Tibial artery (tissue), 1 donor: ENCODE results near the genes ANXA3, PAQR3 and PRDM8.

DNA sequence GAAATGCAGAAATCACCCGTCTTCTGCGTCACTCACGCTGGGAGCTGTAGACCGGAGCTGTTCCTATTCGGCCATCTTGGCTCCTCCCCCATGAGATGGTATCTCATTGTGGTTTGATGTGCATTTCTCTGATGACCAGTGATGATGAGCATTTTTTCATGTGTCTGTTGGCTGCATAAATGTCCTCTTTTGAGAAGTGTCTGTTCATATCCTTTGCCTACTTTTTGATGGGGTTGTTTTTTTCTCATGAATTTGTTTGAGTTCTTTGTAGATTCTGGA lies 86.4 kb upstream of the CXCL13 start:
- PRO-cap: no peak

DNA sequence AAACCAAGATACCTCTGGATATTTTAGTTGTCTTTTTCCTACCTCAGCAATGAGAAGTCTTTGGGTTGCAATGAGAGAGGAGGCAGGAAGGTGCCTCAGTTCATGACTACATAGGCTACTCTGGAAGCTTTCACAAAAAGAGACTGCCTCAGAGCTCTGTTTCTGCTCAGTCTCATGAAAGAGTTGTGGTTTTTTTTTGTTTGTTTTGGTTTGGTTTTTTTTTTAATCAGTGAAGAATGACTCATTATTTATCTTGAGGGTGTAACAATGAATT lies 67.6 kb upstream of the CXCL13 start:
- PRO-cap: no peak

DNA sequence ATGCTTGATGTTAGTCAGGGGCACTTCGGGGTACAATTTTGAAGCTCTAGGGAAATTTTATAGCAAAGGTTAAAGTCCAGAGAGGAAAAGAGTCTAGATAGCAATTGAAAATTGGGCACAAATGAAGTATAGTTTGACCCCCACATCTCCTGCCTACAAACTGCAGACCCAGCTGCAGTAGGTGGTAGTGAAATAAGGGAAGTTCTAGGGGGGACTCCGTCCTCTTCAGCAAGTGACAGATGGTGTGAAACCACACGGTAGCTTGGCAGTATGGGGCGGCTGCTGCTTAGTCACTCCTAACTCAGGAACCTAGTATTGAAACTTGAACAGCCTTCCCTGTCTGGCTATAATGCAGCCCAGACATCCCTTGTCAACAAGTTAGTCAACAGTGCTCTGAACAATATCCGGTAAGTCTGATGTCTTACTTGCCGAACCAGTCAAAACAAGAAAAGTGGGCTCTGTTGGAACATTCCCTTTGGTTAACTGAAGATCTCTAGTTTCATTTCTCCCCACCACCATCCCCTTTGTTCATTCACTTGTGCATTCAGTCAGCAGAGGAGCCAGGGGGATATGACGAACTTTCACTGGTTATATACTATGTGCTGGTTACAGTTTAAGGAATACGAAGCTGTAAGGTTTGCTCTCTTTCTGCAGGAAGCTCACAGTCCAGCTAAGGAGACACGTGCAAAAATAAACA lies 18.7 kb upstream of the CXCL13 start:
- PRO-cap: no peak

DNA sequence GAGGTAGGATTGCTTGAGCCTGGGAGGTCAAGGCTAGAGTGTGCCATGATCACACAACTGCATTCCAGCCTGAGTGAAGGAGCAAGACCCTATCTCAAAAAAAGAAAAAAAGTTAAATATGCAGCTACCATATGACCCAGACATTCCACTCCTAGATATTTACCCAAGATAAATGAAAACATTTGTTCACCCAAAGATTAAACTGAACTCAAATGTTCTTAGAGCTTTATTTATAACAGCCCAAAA lies 20.4 kb downstream of the CNOT6L start:
- PRO-cap: no peak

- PRO-cap: unidirectional peak, minus-strand start at chr4:77819962; bidirectional peak, plus-strand start at chr4:77820363, minus-strand start at chr4:77820269
These were observed 571 bp upstream of the CNOT6L start for GRCh38 chr4:77819546-77820331.

DNA sequence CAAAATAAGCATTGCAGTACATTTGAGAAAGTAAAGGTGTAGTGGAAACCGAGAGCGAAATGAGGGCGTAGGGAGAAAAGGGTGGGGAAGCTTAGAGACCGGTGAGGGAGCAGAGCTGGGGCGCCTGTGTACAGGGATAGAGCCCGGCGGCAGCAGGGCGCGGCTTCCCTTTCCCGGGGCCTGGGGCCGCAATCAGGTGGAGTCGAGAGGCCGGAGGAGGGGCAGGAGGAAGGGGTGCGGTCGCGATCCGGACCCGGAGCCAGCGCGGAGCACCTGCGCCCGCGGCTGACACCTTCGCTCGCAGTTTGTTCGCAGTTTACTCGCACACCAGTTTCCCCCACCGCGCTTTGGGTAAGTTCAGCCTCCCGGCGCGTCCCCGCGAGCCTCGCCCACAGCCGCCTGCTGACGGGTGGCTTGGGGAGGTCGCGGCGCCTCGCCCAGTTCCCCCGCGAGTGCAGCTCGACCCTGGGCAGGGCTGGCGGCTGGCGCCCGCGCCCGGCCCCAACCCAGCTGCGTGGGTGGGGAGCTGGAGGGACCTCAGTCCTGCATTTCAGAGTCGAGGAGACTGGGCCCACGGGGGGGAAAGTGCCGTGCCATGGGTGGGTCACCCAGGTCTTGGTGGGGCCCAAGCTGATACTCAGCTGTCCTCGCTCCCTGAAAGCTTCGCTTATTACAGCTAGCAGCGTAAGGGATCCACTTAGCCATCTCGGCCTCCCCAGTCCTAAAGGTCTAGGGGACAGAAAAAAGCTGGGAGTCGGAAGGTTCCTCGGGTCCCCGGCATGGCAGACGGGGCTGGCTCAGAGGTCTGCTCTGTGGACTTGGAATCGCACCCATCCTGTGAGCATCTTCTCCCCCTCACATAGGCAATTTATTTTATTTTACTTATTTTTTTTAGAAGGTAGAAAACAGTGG lies at the start of gene ANXA3:
TSS of gene ANXA3 (plus strand) at position 262 of the 912 bp plus-strand sequence.
- PRO-cap: no peak

DNA sequence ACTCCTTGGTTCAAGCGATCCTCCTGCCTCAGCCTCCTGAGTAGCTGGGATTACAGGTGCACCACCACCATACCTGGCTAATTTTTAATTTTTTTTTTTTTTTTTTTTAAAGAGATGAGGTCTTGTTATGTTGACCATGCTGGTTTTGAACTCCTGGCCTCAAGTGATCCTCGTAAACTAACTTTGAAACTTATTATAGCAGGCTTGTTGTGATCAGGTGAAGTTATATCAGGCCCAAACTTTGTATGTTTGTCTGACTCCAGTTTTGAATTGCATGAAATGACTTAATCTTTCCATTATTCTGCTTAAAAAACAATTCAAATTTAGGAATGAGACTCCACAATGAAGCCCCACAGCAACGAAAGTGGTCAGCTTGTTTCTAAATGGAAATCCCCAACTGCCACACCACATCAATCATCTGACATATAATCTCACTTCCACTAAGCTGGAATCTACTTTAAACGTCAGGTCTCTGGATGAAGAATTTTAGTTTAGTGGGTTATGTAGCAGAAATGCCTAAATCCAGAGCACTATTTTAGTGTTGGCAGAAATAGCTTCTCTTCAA lies 1.9 kb upstream of the BMP2K start:
- PRO-cap: no peak

- PRO-cap: no peak
These were observed 1.4 kb upstream of the BMP2K start for GRCh38 chr4:78774791-78775038.

DNA sequence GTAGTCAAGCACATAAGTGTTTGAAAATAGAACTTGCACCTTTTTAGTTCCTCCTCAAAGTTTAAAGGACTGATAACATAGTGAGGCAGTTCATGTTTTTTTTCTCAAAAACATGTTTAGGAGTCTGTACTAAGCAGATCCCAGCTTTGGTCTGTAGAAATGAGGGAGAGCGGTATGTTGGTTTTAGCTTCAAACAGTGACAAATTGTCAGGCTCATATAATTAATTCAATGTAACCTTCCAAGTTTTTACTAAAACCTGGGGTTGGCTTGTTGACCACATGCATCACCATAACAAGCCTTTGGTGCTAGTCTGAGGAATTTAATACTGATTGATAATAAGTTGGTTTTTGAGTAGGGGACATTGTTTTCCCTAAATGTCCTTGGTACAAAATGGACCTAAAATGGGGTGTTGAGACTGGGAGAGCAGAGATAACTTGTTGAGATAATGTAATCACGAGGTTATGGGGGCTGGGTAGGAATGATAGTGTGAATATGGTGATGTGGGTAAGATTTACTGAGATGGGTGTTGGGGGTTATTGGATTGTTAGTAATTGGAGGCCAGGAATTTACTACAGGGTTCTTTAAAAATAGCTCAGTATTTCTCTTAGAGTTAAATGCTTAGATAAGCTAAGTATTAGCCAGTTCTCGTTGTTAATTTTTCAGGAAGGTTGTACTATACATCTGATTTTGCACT lies 3.8 kb downstream of the BMP2K start:
- PRO-cap: no peak

- PRO-cap: no peak
These were observed 49.8 kb downstream of the BMP2K start for GRCh38 chr4:78825828-78826543.

GRCh38 chr4:78878491-78879107 lies 60.6 kb downstream of the PAQR3 start:
- PRO-cap: no peak

DNA sequence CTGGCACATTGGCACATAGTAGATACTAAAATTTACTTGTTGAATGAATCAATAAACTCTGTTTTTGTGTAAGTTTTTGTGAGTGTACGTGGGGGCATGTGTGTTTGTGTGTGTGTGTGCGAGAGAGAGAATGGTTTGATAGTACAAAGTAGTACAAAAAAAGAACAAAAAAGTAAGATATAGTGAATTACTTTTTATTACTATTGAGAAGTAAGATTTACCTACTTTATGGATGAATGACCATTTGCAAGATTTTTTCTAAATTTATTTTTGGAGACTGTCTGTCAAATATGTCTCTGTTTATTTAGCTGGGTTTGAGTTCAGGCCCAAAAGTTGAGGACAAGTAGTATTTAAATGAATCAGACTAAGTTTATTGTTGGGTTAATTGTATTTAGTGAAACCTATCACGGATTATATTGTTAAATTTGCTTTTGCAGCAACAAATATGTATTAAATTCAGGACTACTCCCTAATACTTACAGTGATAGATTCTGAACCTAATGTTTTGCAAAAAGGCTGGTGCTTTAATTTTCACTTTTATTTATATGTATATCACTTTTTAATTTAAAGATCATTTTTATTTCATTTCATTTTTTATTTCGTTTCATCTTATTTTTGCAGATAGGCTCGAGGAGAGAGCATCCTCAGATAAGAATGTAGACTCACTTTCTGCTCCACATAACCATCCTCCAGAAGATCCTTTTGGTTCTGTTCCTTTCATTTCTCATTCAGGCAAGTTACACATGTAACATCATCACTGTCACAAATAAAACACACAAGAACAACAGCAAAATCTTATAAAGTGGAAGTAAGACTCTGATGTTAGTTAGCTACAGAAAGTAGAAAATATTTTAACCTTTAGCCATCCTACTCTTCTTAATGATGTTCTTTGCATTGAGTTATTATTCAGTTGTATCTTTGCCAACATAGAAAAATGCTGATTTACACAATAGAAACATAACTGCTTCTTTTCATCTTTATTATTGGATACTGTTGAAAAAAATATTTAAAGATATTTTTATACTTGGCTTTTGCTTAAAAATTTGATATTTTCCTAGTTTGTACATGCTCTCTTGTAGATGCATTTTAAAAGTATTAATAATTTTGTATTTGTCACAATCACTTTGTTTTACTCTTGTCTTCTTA lies 52.3 kb downstream of the PAQR3 start:
- PRO-cap: no peak

- PRO-cap: bidirectional peak, plus-strand start at chr4:78939513, minus-strand start at chr4:78939438
These were observed at the start of gene PAQR3 for GRCh38 chr4:78938756-78939768. Gene PAQR3 (minus strand): TSS chr4:78939438.

DNA sequence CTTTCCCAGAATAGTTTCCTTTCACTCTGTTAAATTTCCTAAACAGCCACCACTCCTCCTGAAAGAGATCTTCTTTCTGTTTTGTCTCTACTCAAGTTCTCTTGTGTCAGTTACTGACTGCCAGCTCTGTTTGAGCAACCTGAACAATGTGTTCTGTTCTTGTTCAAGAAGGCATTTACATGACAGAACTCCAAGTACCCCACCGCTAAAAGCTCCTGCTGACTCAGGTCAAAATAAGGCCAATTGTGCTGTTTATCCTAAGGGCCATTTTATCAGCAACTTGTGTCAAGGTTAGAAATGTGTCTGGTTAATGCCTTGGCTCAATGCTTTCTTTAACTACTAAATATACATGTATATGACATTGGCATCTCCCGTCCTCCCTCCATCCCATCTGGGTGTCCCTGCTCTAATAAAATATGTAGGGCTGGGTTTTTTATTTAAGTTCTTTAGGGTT lies 144.2 kb upstream of the PAQR3 start:
- PRO-cap: no peak

GRCh38 chr4:79599764-79600345 lies 191.8 kb upstream of the GK2 start:
- PRO-cap: no peak

DNA sequence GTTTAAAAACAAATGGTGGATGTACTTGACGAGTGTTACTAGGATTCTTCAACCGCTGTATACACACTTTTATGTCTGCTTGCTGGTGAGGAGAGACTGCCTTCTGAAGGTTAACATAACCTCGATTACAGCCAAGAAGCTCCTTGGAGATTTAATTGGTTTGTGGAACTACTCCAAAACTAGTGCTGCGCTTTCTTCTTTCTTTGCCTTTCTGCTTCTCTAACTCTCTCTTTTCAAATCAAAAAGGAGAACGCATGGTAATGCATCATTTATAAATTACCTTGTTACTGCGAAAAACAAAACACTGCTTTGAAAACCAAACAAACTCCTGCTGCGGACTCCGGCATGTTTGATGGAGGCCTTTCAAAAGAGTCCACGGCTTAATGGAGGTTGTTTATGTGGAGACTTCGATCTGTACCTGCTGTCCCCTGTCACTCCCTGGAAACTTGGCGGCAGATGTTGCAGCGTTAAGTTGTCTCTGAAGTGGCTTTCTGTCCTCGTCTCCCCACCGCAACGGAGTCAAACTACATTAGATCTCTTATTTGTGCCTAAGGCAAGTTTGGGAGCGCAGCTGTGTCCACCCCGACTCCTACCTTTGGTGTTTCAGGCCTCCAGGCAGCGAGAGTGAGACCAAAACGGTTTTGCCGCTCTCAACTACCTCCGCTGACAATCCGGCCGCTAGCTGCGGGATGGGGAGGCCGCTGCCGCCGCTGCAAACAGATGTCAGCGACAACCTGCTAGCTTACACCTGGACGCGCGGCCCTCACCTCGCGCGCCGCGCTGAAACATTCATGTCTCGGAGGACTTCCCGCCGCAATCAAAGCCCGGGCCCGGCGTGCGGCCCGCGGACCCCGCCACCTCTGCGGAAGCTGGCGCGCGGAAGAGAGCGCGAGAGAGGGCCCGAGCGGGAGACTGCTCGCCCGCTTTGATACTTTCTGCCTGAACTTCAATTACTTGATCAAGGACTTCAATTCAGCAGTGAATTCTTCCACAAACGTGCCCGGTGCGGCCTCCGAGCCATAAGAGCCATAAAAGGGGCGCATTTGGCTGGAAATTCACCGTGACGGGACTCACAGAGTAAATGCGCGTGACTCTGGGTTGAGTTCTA lies 108.6 kb downstream of the ANTXR2 start:
- PRO-cap: no peak

DNA sequence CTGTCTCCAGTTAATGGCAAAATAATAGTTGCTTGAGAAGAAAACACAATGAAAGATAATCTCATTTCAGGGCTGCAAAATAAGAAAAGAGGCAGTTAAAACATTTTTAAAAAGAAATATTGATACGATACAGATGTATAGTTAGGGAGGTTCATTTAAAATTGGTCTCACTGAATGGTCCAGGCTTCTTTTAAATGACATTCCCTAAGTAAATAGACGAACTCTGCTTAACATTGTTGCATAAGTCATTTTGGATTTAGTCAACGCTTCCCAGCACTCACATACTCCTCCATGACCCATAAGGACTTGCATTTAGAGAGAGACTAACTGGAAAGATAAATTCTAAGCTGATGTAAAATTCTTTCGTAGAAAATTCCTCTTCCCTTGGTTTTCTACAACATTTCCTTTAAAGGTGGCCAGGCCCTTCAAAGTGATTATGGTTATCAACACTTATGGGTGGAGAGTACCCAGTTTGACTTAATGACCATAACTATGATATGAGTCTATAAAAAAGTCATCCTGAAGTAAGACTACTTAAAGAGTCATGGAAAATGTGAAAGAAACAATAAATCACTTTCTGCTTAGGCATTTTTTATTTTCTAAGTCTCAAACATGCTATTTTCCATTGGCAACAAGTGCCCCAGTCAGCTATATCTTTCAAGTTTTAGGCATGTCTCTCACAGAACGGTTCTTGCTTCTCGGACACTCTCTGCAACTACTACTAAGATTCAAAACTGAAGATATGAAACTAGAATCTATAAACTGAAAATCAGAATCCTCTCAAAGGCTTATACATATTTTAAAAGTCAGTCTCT lies 3.4 kb downstream of the ANTXR2 start:
- PRO-cap: unidirectional peak, plus-strand start at position 680 of the sequence

GRCh38 chr4:80184077-80185118 lies 12.9 kb upstream of the PRDM8 start:
- PRO-cap: unidirectional peak, minus-strand start at chr4:80184210

- PRO-cap: no peak
These were observed 859 bp upstream of the PRDM8 start for GRCh38 chr4:80196419-80196868.

DNA sequence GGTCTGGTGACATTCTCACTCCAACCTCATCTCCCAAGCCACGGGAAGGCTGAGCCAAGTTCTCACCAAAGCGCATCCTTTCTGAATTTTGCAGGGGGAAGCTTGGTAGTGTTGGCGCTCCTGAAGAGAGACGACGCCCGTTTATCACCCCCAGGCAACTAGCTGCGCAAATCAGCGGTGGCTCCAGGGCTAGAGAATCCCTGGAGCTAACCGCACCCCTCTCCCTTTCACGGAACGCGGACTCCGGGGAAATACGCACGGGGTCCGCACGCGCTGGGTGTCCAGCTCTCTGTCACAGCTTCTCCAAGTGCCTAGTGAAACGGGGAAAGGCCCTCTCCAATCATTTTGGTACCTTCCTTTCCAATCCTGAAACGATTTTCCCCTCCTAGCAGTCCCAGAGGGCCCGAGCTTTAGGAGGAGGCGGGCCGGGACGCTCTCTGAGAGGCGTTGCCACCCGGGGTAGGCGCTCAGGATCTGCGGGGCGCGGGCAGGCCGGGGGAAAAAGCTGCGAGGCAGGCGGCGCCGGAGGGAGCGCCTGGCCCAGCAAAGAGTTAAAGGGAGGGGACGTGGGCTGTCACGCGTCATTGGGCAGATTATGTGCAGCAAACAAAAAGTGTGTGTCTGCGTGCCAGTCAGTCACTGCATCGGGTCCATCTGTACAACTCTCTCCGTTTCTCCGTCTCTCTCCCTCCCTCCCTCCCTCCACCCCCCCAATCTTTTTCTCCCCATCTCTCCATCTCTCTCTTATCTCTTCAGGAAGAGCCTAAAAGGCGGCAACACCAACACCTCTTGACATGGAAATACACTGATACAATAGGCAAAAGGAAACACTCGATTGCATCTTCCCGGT lies at the start of gene PRDM8:
TSS of gene PRDM8 (plus strand) at position 635 of the 850 bp plus-strand sequence.
- PRO-cap: unidirectional peak, plus-strand start at position 635 of the sequence